Bronchial lymph node (tissue), 1 donor: ENCODE measurements around the gene CPNE7.

- PRO-cap, result no peak
These were observed at the start of gene CPNE7 for GRCh38 chr16:89575456-89576216. Gene CPNE7, plus strand, starts transcription at chr16:89575758.

DNA sequence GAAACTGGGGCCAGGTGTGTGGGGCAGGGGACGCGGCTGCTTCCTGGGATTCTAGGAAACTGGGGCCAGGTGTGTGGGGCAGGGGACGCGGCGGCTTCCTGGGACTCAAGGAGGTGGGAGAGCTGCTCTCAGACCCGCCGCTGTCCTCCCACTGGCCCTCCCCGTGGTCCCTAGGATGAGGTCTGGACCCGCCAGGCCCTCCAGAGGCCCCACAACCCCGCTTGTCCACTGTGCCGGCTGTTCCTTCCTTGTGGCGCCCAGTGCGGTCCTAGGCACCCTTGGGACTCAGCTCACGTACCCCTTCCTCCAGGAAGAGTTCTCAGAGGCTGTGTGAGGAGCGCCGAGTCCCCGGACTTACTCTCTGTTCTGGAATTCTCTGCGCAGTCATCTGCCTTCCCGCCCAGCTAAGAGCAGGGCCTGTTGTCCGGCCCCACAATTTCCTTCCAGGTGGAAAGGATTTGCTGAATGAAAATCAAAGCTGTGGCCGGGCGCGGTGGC is 638 bp downstream of the DPEP1 start:
- PRO-cap, result no peak

GRCh38 chr16:89629849-89630436 is 16.5 kb downstream of the DPEP1 start:
- PRO-cap, result no peak

GRCh38 chr16:89695667-89696076 is 5.8 kb downstream of the SPATA2L start:
- PRO-cap, result no peak

GRCh38 chr16:89711486-89712170 is 9.1 kb downstream of the VPS9D1 start:
- PRO-cap, result unidirectional peak, plus-strand start at chr16:89711856; unidirectional peak, plus-strand start at chr16:89711901

DNA sequence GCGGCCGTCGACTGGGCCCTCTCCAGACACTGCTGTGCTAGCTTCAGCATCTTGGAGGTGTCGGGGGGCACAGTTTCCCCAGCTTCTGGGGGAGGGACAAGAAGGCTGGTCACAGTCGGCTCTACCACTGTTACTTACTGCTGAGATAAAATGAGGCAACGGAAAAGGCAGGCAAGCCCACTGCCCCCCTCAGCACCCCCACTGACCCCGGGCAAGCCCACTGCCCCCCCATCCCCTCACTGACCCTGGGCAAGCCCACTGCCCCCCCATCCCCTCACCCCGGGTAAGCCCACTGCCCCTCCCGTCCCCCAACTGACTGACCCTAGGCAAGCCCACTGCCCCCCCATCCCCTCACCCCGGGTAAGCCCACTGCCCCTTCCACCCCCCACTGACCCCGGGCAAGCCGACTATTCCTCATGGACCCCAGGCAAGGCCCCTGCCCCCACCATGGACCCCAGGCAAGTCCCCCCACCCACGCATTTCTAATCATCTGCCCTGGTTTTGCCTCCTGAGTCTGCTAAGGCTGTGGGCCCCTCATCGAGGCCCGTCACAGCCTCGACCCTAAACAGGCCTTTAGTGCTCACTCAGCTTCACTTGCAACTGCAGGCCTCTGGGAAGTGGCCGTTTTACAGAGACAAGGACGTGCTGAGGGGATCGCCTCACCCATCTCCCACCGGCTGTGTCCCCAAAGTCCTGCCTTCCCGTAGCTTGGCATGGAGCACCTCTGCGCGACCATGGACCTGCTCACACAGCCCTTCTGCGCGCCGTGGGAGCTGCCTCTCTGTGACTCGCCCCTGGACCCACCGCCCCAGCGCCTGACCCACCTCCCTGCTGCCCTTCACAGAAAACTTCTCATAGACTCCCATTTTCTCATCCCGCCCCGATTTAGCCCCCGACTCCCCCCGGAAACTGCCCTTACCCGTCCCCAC is 3.7 kb downstream of the VPS9D1 start:
- PRO-cap, result no peak

GRCh38 chr16:89827001-89827570 is 1.2 kb upstream of the SPIRE2 start:
- PRO-cap, result no peak

GRCh38 chr16:89833478-89833914 is 5.2 kb downstream of the SPIRE2 start:
- PRO-cap, result no peak

GRCh38 chr16:89841135-89841754 is 13.0 kb downstream of the SPIRE2 start:
- PRO-cap, result unidirectional peak, minus-strand start at chr16:89841374

DNA sequence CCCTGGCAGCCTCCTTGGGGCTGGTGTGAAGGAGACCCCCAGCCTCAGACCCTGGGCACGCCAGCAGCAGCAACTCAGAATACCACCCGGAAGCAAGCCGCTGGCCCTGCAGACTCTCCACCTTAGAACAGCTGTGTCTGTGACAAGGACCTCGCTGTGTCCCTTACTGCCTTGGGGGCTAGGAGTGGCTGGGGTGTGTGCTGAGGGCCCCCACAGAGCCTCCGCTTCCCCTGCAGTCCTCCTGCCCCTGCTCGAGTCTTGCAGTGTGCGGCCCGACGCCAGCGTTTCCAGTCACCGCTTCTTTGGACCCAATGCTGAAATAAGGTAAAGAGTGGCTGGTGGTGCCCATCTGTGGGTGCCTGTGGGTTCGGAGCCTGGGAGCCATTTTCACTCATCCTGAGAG is 14.8 kb upstream of the MC1R start:
- PRO-cap, result no peak

GRCh38 chr16:89910142-89910723 is 8.4 kb upstream of the MC1R start:
- PRO-cap, result no peak

GRCh38 chr16:89974677-89975429 is 26.3 kb downstream of the DEF8 start:
- PRO-cap, result no peak

DNA sequence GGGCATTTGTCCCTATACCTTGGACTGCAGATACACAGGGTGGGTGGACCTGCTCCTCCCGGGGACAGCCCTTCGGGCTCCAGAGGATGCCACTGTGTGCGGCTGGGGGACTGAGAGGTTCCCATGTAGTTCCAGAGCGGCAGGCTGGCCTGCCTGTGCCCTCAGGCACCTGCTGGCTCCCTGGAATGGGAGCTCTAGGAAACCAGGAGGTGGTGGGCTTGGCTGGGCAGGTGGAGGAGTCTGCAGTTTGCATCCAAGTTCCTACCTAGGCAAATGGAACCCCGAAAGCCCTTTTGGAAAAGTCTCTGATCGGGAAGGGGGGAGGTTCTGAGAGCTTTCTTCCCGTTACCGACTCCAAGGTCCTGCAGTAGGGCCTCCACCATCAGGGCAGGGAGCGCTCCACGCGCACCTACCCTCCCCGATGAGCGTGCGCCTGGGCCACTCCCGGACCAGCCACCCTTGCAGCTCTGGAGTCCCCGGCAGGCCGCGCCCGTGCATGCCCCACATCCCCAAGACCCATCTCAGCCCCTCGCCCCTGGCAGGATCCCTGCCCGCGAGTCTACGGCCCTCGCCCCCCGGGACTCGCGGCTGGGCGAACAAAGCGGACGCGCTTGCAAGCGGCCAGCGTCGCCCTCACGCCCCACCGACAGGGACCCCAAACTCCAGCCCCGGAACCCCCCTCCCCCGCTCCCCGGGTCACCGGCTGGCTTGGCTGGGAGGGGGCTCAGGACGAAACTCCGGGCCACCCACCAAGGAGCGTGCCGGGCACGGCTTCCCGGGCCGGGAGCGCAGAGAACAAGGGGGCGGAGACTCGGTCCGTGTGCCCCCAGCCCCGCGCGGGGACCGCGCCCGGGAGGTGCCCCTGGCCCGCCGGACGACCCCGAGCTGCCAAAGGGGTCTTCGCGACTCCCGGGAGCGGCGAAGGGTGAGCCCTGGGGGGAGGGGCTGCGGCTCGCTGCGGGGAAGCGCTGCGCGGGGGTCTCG is 657 bp downstream of the DBNDD1 start:
- PRO-cap, result no peak

- PRO-cap, result no peak
These were observed 21.5 kb downstream of the GAS8 start for GRCh38 chr16:90043823-90044565.

- PRO-cap, result no peak
These were observed 23.0 kb upstream of the PRDM7 start for GRCh38 chr16:90100039-90100560.